Frontal cortex (tissue), 2 donors: ENCODE measurements around the genes TBC1D3E and PIP4K2B.

GRCh38 chr17:37464918-37465611, 24.6 kb upstream of the DUSP14 start:
- RAMPAGE, long total RNA, result no peak

GRCh38 chr17:37512541-37513431, 23.1 kb downstream of the DUSP14 start:
- RAMPAGE, long total RNA, result no peak

GRCh38 chr17:38127587-38128063, at the start of gene TBC1D3E:
Gene TBC1D3E, plus strand, starts transcription at chr17:38127951.
- RAMPAGE, long total RNA, result no peak

DNA sequence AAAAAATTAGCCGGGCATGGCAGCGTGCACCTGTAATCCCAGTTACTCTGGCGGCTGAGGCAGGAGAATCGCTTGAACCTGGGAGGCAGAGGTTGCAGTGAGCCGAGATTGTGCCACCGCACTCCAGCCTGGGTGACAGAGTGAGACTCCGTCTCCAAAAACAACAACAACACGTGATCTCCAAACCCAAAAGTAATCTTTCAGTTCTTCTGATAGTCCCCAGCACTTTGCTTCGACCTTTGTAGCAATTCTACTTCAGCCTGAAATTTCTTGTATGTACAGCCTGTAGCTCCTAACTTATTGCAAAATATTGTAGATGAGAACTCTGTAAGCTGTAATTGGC, 1.4 kb upstream of the MRPL45 start:
- RAMPAGE, long total RNA, result no peak

- RAMPAGE, long total RNA, result no peak
These were observed 658 bp downstream of the MRPL45 start for GRCh38 chr17:38297500-38298151.

GRCh38 chr17:38331000-38331424, 12.7 kb downstream of the GPR179 start:
- RAMPAGE, long total RNA, result no peak

DNA sequence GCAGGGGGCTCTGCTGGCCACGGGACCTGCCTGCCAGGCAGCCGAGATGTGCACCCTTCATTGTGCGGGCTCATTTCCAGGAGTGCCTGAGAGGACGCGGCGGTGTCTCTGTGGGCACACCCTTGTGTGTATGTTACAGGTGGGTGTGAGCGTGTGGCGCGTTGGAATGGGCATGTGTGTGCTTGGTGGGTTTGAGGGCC, 15.9 kb downstream of the ARHGAP23 start:
- RAMPAGE, long total RNA, result no peak

DNA sequence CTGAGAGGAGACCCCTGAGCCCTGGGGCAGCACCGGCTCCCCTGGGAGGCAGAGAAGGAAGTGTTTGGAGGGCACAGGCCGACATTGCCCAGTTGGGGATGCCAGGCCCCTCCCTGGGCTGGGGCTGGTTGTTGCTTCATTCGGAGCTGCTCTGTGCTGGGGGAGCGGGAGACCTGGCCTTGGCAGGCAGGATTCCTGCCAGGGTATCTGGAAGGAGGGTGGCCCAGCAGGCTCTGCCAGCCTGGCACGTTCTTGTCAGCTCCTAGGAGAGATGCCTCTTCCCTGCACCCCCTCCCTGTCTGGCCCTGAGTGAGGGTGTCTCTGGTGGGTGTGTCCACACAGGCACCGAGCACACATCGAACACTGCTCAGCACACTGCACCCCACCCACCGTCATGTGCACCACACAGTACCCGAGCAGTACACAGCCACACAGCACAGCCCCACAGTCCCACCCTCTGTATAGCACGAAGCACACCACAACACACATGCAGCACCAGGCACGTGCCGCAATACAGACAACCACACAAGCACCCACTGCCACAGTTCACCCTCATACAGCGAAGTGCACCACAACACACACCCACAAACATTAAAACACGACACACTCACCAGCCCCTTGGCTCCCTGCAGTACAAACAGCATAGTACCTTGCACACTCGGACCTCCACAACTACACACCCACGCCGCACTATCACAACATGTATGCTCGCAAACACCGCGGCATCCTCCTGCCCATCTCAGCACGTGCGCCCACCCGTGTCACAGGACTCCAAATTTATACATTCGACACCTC, 35.3 kb downstream of the ARHGAP23 start:
- RAMPAGE, long total RNA, result no peak

DNA sequence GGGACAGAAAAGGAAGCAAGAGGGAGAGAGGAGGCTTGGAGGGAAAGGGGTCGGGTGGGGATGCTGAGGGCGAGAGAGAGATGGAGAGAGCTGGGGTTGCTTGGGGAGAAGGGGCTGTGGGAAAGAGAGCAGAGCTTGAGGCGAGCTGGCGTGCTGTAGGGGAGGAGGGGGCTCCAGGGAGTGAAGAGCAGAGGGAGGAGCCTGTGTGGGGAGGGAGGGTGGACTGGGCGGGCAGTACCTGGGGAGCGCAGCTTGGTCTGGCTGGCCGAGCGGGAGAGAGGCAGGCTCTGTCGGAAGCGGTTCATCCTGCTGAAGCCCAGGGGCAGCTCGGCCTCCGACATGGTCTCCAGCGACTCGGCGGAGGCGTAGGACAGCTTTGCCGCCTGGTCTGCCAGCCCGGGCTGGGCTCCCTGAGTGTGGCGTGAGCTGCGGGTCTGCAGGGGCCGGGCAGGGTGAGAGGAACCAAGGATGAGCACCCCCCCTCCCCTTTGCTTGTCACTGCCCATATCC, 41.8 kb downstream of the SRCIN1 start:
- RAMPAGE, long total RNA, result no peak

DNA sequence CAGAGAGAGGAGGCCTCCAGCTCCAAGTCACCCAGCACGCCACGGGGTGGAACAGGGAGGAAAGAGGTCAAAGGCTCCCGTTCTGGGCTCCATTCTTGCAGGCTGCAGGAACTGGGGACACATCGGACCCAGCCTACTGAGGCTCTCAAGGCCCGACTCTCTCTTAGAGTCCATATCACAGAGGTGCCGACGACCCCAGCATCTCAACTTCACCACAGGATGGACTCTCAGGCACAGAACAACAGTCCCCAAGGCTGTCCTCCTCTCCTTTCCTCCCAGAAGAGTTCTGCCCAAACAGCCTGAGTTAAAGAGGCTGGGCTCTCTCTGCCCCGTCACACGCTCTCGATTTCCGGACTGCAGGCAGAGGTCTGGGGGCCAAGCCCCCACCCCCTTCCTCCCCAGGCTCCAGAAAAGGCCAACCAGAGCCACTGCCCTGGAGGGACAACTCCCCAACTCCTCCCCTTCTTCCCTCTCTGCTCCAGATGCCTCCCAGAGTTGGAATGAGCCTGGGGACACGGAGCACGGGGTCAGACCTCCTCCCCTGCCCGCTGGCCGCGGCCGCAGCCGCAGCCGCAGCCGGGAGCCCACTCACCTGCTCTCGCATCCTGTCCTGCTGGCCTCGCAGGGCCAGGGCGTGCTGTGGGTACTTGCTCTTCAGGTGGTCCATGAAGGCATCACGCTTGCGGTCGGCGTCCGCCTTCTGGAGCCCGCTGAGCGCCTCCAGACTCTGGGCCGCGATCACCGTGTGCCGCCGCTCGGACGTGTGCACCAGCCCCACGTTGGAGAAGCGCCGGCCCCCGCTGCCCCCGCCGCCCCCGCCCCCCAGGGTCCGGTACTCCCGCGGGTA, 27.6 kb downstream of the SRCIN1 start:
- RAMPAGE, long total RNA, result no peak

DNA sequence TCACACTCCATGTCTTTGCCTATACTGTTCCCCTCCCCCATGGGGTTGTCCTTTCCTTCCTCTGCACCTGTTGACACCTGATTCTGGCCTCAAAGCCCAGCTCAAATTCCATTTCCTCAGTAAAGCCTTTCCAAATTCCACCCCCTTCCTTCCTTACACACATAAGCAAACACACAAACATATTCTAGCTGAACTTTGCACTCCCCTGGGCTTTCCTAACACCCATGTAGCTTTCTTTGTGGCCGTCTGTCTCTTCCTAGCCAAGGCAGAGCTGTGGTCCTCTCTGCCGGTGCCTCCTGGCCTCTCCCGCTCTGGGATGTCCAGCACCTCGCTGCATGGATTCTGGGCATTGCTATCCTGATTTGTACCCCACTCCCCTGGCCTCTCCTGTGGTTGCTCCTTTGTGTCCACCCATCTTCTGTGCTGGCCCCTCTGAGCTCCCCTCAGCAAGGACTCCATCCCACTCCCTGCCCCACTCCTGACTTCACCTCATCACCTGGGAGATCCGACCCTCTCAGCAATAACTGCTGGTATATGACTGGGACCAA, 8.4 kb upstream of the SRCIN1 start:
- RAMPAGE, long total RNA, result no peak

DNA sequence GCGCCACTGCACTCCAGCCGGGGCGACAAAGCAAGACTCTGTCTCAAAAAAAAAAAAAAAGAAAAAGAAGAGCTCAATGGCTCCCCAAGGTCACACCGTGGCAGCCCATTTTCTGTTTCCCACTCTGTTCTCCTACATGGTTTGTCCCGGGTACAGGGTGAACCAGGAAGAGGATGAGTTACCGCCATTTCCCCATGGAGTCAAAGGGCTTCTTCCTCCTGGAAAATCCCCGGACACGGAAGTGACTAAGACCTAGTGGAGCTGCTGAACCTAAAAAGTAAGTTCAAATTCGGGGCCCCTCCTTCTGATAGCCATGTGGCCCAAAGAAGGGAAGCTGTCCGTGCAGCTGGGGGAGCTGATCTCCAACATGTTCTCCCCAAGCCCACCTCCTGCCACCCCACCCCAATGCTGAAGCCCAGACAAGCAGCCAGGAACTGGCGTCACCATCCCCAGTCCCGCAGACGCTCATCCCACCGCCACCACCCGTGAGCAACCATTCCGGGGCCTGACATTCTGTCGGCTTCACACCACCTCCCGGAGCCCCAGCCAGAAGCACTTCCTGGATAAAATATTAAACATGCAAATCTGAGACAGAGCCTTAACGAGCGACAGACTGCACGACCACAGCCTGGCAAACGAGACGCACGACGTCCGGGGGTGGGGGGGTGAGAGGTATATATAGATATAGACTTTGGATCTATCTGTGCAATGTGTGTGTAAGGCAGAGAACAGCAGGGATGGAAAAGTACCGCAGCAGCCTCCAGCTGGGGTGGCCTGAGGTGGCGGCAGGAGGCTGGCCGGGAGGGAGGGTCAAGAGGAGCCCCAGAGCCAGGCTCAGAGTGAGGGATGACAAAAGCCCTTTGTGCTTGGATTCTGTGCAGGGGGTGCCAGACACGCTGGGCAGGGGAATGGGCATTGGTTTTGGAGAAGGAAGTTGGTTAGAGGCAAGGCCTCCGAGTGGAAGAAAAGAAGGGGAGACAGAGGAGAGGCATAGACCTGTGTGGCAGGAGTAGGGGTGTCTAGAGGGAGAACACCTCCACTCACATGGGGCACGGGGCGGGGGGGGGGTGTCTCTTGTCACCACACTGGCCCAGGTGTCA, 17.5 kb downstream of the EPOP start:
- RAMPAGE, long total RNA, result no peak

GRCh38 chr17:38734827-38735674, 4.9 kb downstream of the CISD3 start:
- RAMPAGE, long total RNA, result no peak

- RAMPAGE, long total RNA, result no peak
These were observed 5.5 kb downstream of the PCGF2 start for GRCh38 chr17:38742460-38743149.

- RAMPAGE, long total RNA, result no peak
These were observed 1.9 kb upstream of the PSMB3 start for GRCh38 chr17:38750343-38751245.

- RAMPAGE, long total RNA, result no peak
These were observed 866 bp upstream of the PSMB3 start for GRCh38 chr17:38751681-38752069.

- RAMPAGE, long total RNA, result no peak
These were observed at the start of gene PIP4K2B for GRCh38 chr17:38799143-38799833. Gene PIP4K2B, minus strand, starts transcription at chr17:38799556.

GRCh38 chr17:38825968-38826361, 844 bp upstream of the CWC25 start:
- RAMPAGE, long total RNA, result no peak

DNA sequence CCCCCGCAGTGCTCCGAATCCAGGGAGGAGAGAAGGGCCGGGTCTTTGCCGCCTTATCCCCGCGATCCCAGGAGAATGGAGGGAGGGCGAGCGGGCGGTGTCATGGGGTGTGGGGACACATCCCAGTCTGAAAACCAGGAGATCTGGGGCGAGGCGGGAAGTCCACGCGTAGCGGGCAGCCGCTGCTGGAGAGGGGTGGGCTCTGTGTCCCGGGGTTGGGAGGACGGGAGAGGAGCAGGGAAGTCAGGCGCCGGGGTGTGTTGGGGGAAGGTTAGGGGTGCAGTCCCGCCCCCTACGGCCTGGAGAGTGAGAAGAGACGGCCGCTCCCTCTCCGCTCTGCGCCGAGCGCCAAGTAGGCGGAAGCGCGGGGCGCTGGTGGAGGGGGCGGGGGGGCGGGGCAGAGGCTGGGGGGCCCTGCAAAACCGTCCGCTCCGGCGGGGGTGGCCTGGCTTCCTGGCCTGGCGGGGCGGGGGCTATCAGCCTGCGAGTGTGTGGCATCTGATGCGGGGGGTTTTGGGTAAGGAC, 497 bp downstream of the LASP1 start:
- RAMPAGE, long total RNA, result no peak

DNA sequence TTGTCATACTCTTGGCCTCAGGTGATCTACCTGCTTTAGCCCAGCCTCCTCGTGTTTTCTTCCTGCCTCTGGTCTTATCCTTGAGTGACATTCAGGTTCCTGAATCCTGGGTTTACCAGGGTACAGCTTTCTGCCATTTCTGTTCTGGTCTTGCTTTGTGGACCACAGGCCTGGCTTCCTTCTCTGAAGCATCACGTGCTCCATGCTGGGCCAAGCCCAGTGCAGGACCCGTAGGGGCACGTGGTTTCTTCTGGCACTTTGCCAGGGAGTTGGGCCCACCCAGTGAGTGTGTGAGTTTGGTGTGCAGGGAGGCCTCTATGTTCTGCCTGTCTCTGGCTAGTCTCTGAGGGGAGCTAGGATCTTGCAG, 11.6 kb downstream of the LASP1 start:
- RAMPAGE, long total RNA, result no peak